ENCODE data around the gene NOL7.

DNA sequence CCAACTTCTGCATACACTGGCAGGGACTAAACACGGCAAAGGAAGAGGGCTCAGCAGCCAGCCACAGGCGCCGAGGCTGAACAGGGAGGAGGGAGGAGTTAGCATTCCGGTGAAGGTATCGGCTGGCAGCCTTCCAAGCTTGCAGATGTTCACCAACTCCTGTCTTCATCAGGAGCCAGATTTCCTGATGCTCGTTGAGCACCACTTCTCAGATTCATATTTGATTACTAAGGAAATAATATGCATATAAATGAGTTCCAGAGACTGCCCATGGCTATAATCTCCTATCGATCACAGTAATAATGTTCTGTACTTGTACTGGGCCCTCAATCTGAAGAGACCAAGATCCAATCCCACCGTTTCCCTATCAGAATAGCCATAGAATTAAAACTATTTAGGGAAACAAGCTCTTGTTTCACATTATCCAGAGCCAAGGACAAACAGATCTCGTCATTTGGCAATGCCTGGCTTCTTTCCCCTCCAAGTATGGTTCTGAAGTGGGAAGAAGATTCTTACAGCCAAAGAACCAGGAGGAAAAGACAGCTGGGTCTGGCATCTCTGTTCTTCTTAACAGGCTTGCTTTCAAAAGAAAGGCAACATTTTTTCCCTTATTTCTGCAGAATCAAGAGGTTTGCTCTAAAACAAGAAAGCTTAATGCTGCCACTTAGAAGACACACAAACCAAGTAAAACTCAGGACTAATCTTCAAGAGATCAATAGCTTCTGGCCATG, 42.2 kb downstream of the GFOD1 start:
- PRO-cap, result no peak
- RAMPAGE, long total RNA, result no peak

DNA sequence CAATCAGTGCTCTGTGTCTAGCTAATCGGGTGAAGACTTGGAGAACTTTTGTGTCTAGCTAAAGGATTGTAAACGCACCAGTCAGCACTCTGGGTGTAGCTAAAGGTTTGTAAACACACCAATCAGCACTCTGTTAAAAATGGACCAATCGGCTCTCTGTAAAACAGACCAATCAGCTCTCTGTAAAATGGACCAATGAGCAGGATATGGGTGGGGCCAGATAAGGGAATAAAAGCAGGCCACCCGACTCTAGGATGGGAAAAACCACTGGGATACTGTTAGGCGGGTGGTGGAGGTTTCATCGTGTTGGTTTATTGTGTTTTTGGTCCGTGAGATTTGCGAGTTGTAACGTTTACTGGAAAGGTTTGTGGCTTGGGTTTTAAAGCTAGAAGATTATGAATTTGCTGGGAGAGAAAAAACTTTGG, 25.5 kb upstream of the GFOD1 start:
- PRO-cap, result no peak
- RAMPAGE, long total RNA, result no peak

DNA sequence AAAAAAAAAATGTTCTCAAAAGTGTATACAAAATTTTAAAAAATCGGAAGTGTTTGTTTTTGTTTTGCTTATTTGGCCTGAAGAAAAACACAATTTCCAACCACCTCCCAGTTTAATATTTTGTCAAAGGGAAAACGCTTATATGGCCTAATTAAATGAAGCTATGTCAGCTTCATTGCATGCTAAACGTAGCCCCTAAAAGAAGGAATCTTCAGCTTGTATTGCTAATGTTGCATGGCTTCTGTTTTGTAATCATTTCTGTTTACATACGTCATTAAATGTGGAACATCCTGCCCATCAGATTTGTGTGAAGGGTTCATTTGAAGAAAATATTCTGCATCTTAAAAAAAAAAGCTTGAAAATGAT, 12.9 kb upstream of the SIRT5 start:
- PRO-cap, result no peak
- RAMPAGE, long total RNA, result no peak

DNA sequence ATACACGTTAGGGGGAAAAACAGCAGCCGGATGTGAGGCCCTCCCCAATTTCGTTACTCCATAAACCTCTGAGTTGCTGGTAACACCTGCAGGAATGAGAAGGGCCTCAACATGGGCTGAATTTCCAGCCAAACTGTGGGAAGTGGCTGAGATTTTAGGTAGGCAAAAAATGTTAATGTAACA, 989 bp upstream of the SIRT5 start:
- PRO-cap, result no peak
- RAMPAGE, long total RNA, result no peak

- PRO-cap, result no peak
- RAMPAGE, long total RNA, result no peak
These were observed 4.5 kb downstream of the SIRT5 start for GRCh38 chr6:13578959-13579241.

- PRO-cap, result no peak
- RAMPAGE, long total RNA, result no peak
These were observed 1.4 kb upstream of the NOL7 start for GRCh38 chr6:13613692-13614079.

DNA sequence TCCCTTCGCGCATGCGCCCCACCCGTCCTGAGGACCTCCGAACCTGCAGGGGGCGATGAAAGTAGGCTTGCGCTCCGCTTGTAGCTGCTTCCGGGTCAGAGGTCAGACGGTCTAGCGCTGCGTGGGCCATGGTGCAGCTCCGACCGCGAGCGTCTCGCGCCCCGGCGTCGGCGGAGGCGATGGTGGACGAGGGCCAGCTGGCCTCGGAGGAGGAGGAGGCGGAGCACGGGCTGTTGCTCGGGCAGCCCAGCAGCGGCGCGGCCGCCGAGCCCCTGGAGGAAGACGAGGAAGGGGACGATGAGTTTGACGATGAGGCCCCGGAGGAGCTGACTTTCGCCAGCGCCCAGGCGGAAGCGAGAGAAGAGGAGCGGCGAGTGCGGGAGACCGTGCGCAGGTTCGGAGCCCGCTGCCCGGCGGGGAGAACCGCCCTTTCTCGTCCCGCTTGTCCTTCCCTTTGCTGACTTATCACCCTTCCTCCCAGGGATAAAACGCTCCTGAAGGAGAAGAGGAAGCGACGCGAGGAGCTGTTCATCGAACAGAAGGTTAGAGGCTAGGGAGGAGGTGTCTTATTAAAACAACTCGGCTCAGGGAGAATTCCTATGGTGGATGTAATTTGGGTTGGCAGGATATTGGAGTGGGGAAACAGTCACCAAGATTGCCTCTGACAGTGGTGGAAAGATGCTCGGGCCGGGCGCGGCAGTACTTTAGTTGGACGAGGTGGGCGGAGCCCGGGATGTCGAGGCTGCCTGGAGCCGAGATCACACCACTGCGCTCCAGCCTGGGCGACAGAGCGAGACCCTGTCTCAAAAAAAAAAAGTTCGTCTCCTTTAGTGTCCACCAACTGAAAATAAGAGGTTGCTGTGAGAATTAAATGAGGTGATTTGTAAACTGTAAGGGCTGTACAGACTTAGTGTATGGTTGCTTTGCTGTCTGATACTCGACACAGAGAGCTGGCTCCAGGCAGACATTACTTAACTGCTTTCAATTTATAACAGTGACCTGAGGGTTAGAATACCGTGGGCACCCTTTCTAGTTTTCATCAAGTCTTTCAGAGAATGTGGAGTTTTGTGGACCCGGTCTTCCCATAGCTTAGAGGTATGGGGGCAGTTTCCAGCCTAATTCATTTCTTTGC, at the start of gene NOL7:
Gene NOL7, plus strand, starts transcription at position 105 of the 1,132 bp plus-strand sequence.
- PRO-cap, result bidirectional peak, plus-strand start at position 105 of the sequence, minus-strand start outside the sequence; bidirectional peak, plus-strand start at position 359 of the sequence, minus-strand start at position 362 of the sequence
- RAMPAGE, long total RNA, result start-site peak on the plus strand centred at position 134 of the sequence, 73 bp wide, 325 and 142 reads in 2 replicates

GRCh38 chr6:13760883-13761566, 49.4 kb upstream of the RANBP9 start:
- PRO-cap, result no peak
- RAMPAGE, long total RNA, result no peak

- PRO-cap, result no peak
- RAMPAGE, long total RNA, result no peak
These were observed 45.9 kb upstream of the MCUR1 start for GRCh38 chr6:13860332-13860675.

- PRO-cap, result no peak
- RAMPAGE, long total RNA, result no peak
These were observed 51.6 kb upstream of the RNF182 start for GRCh38 chr6:13873162-13873583.

GRCh38 chr6:14095169-14096011, 22.2 kb upstream of the CD83 start:
- PRO-cap, result no peak
- RAMPAGE, long total RNA, result no peak

- PRO-cap, result no peak
- RAMPAGE, long total RNA, result no peak
These were observed 7.7 kb upstream of the CD83 start for GRCh38 chr6:14109618-14110443.

DNA sequence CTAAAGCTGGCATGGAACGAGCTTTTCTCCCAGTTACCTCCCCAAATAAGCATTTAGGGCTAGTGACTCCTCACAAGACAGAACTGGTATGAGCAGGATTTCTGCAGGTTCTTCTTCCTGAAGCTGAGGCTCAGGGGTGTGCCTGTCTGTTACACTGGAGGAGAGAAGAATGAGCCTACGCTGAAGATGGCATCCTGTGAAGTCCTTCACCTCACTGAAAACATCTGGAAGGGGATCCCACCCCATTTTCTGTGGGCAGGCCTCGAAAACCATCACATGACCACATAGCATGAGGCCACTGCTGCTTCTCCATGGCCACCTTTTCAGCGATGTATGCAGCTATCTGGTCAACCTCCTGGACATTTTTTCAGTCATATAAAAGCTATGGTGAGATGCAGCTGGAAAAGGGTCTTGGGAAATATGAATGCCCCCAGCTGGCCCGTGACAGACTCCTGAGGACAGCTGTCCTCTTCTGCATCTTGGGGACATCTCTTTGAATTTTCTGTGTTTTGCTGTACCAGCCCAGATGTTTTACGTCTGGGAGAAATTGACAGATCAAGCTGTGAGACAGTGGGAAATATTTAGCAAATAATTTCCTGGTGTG, 17.7 kb downstream of the CD83 start:
- PRO-cap, result no peak
- RAMPAGE, long total RNA, result no peak

DNA sequence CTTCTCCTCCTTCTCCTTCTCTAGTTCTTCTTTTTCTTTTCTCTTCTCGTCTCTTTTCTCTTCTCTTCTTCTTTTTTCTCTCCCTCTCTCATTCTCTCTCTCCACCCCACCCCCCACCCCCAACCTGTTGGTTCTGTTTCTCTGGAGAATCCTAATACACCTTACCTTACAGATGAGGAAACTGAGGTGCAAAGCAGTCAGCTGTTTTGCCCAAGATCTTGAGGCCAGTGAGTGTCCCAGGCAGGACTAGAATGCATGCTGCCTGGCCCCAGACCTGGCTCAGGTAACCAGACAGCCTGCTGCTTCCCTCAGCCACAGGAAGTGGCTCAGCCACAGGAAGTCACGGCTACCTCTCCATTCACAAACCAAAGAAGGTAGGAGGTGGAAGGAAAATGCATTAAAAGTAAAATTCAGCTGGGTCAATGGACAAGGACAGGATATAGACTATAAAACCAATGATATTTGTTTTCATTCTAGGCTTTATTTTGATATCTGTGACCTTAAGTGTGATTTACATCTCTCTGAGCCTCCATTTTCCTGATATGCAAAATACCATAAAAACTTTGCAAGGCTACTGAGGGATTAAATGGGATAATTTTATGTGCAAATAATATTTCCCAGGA, 517.6 kb downstream of the CD83 start:
- PRO-cap, result no peak
- RAMPAGE, long total RNA, result no peak

GRCh38 chr6:14706179-14706921, 539.5 kb upstream of the JARID2 start:
- PRO-cap, result no peak
- RAMPAGE, long total RNA, result no peak

GRCh38 chr6:14729591-14730022, 516.3 kb upstream of the JARID2 start:
- PRO-cap, result no peak
- RAMPAGE, long total RNA, result start-site peak on the minus strand at chr6:14729676-14729785, 8 and 19 reads in 2 replicates

GRCh38 chr6:14863835-14864859, 381.7 kb upstream of the JARID2 start:
- PRO-cap, result no peak
- RAMPAGE, long total RNA, result no peak

DNA sequence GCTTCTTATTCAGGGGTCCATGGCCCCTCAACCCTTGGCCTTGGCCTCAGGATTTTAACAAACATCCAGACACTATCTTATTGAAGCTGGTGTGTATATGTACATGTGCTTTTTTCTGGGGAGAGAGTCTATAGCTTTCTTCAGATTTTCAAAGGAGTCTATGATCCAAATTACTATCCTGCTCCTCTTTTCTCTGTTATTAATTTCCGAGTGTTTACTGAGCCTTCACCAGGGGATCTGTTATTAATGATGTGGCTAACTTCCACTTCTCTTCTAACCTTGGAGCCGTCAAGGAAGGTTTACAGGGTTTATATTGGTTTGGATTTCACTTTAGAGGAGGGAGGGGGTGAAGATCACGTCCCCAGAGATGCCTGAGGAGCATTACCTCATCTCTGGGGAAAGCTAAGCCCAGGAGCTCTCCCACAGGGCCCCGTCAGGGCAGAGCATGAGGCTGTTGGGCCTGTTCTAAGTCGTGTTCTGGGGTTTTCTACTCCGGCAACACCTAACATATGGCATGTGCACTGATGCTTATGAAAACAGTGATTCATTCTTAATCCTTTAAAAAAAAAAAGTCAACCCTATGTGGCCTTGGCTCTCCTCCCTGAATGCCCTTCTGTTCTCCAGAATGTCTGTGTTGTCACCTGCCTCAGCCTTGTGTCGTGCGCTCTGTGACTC, 97.6 kb upstream of the JARID2 start:
- PRO-cap, result no peak
- RAMPAGE, long total RNA, result no peak

- PRO-cap, result no peak
- RAMPAGE, long total RNA, result no peak
These were observed 2.4 kb upstream of the JARID2 start for GRCh38 chr6:15243423-15243929.

DNA sequence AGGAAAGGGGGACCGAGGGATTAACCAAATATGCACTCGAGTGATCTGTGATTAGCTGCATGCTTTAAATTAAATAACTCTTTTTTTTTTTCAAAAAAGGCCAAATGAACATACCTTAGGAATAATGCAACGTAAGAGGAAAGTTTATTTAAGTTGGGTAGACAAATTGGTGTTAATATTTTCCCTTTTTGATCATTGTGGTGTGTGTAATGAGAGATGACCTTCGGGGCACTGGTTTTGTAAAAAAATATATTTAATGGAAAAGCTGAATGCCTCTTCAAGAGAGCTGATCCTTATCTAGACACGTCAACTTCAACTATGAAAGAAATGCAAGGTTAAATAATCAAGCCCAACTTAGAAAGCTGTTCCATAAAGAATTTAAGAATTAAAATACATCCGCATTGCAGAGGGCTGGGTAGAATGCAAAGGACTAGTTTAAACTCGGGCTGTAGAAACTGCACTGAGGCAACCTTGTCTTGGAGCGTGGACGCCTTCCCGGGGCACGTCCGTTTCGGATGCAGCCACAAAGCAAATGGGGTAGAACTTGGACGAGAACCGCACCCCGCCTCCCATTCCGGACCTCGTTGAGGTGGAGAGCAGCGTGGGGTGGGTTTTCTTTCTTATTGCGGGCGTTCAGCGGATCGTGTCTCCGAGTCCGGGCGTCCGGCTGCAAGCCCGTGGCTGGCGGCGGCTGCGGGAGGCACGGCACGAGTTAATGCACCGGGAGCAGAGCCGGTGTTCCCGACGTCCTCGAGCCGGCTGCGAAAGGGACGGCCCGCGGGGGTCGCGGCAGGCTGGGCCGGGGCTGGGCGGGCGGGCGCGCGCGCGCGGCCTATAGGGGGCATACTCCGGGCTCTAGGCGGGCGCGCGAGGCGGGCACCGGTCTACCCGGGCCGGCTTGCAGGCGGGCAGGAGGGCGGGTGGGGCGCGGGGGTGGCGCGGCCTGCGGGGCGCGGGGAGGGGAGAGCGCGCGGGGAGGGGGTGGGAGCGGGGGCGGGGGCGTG, 1.9 kb downstream of the JARID2 start:
- PRO-cap, result bidirectional peak, plus-strand start at position 844 of the sequence, minus-strand start at position 533 of the sequence
- RAMPAGE, long total RNA, result no peak